ENCODE results near the gene TMTC4.

DNA sequence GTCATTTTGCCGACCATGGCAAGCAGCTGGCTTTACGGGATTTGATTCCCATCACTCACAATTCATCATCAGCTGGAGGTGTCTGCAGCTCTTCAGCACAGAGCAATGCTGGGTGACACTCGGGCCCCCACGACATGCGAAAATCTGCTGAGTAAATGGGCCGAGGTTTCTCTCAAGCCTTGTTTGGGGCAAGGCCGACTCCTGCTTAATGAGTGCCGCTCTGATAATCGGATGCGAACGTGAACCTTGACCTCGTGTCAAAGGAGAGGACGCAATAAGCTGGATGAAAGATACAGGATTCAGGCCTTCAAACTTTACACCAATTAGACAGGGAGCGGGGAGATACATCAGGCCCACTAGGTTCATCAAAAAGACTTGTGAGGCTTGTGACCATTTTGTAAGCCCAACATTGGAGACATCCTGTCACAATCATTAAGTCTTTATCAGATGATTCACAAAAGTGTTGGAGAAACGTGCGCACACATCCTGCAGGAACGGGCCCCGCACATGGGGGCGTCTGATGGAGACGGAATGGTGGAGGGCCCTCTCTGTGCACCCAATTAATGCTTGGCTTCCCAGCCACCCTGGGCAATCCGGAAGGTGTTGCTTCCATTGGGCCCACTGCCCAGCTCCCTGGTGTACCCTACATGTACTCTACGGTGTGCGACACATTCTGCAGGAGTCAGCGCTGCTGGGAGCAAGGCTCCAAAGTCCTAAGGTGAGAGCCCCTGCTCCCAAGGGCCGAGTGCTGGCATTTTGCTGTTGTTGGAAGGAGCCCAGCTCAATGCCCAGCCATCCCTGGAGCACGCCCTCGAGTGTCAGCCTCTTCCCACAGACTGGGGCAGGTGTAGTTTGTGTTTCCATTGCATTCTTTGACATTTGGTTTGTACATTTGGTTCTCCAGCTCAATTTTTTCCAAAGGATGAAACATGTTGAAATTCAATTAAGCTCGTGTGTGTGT is 64.9 kb downstream of the GGACT start:
- PRO-cap, 10 experiments = no peak in any of the 10 experiments

DNA sequence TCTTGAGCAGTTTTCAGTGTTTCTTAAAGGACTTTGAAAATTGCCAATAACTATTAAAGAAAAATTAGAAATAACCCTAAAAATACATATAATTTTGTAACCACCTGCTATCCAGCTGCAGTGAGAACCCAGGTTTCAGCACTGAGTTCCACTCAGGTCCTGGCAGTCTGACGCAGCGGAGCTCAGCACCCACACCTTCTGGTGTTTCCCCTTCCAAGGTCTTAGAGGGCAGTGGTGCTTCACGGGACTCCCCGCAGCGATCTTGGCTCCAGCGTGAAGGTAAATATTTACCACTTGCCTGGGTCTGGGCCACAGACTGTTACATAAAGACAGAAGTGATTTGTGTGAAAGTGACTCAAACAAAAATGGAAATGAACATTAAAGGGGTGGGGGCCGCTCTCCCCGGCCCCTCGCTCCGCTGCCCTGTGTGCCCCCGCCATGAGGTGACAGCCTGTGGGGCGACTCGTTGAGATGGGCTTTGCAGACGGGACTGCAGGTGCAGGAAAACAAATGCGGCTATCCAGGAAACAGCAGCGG is 55.1 kb downstream of the GGACT start:
- PRO-cap, 10 experiments = no peak in any of the 10 experiments

DNA sequence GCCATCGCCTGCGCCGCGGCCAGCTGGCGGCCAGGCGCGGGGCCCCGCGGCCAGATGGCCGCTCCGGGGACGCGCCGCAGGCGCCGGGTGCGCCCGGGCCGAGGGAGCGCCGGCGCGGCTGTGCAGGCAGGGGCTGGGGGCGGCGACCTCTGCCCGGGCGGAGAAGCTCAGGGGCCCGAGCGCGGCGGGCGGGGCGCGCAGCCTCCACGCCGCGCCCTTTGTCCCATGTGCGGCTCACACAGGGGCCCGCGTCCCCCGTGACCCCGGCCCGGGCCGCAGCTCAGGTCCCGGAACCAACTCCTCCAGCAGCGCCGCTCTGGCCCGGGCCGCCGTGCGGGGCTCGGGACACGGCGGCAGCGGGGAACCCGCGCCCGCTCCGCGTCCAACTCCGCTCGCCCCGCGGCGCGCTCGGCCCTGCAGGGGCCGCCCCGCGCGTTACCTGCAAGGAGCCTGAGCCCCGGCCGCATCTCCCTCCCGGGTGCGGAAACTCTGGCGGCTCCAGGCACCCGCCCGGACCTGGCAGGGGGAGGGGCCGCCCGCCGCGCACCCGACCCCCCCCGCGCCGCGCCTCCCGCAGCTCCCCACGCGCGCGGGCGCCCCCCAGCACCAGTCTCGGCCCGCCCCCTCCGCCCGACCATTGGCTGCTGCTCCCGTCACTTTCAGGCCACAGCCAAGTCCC is at the start of gene TMTC4:
TMTC4 (minus strand) TSS at position 491 of the 679 bp plus-strand sequence.
- PRO-cap, 10 experiments = peak in 10 of 10 experiments; most common plus-strand start position 21 of the sequence (in 1); most common minus-strand start position 518 of the sequence (in 7)

GRCh38 chr13:101453580-101454415 is 1.3 kb downstream of the ITGBL1 start:
- PRO-cap, 10 experiments = no peak in any of the 10 experiments

- PRO-cap, 10 experiments = no peak in any of the 10 experiments
These were observed 210.0 kb downstream of the FGF14 start for GRCh38 chr13:101706530-101707298.

DNA sequence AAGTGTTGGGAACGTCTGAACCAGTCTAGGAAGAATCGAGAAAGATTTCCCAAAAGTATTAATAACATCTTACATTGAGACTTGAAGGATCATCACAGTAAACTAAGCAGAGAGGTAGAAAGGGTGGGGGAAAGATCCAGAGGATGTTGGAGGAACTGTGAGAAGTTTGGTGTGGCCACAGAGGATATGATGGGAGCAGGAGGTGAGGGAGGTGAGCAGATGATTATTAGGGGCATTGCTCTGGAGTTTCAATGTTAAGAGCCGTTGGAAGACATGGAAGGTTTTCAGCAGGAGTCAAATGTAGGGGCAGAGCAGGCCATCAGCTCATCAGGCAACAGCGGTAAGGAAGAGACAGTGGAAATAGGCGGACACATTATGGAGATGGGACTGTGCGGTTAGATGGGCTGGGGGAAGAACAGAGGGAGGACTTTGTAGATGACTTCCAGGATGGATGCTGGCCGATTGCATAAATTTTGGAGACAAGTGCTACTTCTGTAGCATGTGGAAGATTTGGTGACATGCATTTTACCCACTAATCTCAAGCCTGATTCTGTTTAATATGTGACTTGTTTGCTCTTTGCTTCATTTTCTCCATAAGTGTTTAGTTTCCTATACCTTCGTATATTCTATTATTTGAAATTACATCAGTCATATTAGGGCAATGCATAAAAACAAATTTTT is 24.7 kb downstream of the TPP2 start:
- PRO-cap, 10 experiments = no peak in any of the 10 experiments

GRCh38 chr13:102823504-102823905 is 22.3 kb upstream of the ERCC5 start:
- PRO-cap, 10 experiments = peak in 1 of 10 experiments; most common minus-strand start chr13:102823659 (in 1)

DNA sequence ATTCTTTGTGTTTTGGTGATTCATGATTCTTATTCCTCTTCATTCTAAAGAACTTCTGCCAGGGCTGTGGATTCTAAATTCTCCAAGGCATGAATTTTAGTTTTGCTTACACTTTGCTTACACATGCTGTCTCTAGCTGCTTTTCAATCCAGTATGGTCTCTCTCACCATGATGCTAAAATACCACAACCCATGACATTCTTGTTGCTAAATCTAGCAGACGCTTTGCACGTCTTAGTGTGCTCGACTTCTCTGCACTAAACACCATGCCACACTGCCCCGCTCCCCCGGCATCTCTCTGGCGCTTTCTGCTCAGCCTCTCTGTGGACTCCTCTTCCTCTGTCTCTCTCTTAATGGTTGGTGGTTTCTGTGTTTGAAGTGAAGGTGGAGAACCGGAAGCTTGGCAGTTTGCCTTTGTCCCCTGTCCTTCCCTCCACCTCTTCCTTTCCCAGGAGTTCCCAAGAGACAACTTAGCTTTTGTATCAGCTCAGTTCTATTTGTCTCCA is 8.8 kb downstream of the ERCC5 start:
- PRO-cap, 10 experiments = no peak in any of the 10 experiments

- PRO-cap, 10 experiments = no peak in any of the 10 experiments
These were observed 756.0 kb upstream of the SLC10A2 start for GRCh38 chr13:103822142-103822591.

GRCh38 chr13:104822491-104822987 is 643.3 kb upstream of the DAOA start:
- PRO-cap, 10 experiments = no peak in any of the 10 experiments

GRCh38 chr13:105139354-105139714 is 326.5 kb upstream of the DAOA start:
- PRO-cap, 10 experiments = peak in 2 of 10 experiments; most common plus-strand start chr13:105139551 (in 1)

DNA sequence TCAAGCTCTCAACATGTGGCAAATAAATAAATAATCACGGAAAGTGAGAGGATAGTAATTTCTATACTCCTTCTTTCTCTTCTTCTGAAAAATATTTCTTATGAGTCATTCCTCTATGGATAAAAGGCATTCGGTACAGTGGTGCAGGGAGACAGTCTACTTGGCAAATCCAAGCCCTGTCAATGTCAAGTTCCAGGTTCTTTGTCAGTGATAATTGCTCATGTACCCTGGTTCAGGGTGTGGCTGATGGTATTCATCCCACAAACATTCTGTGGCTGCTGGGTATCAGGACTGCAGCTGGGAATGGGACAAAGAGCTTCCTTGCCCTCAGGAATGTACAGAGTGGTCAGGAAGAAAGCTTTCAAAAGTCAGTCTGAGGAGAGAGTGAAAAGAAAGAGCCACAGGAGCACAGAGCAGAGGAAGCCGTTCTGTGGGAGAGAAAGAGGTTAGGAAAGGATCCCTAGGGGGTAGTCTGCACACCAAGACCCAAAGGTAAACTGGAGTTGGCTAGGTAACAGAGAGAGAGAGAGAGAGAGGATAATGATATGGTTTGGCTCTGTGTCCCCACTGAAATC is 384.1 kb downstream of the EFNB2 start:
- PRO-cap, 10 experiments = peak in 2 of 10 experiments; most common plus-strand start position 371 of the sequence (in 1)

DNA sequence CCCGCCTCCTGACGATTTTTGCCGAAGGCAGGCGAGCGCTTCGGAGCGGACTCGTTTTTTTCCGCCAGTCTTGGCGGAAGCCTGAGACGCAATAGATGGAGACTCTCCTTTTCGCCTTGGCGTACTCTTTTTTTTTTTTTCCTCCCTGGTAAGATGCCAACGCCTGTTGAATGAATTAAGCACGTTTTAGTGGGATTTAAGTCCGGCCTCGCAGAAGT is 167 bp upstream of the ARGLU1 start:
- PRO-cap, 10 experiments = peak in 10 of 10 experiments; most common plus-strand start position 67 of the sequence (in 8)

DNA sequence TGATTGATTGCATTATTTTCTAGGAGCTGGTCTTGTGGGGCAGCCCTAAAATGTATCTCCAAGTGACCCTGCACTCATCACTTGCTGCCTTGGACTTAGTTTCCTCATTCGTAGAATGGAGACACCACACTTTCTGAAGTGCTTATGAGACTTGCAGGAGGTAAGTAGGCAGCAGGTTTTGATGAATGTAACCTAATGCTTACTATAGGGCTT is 382 bp upstream of the ARGLU1 start:
- PRO-cap, 10 experiments = no peak in any of the 10 experiments

DNA sequence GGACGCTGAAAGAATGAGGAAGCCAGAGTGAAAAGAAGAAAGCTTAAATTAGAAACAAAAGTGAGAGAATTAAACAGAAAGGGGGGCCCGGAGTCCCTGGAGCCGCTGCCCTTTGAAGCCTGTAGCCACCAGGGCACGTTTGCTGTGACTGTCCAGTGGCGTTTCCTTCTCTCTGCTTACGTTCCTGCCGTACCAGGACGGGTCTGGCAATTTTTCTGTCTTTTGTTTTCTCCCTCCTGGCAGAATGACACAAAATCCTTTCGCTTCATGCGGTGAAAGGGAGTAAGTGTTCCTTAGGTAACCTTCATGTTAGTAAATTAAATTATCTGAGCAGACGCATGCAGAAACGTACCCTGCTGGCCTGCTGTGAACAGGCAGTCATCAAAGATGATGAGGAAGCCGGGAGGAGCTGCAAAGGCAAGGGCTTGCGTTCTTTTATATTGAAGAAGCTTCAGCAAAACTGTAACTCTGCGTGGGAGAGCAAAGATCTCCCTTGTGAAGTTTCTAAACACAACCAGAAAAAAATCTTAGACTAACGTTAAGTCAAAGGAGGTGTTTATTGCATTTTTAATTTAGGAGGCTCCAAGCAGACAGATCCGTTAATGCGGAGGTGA is 299.4 kb upstream of the ARGLU1 start:
- PRO-cap, 10 experiments = no peak in any of the 10 experiments

DNA sequence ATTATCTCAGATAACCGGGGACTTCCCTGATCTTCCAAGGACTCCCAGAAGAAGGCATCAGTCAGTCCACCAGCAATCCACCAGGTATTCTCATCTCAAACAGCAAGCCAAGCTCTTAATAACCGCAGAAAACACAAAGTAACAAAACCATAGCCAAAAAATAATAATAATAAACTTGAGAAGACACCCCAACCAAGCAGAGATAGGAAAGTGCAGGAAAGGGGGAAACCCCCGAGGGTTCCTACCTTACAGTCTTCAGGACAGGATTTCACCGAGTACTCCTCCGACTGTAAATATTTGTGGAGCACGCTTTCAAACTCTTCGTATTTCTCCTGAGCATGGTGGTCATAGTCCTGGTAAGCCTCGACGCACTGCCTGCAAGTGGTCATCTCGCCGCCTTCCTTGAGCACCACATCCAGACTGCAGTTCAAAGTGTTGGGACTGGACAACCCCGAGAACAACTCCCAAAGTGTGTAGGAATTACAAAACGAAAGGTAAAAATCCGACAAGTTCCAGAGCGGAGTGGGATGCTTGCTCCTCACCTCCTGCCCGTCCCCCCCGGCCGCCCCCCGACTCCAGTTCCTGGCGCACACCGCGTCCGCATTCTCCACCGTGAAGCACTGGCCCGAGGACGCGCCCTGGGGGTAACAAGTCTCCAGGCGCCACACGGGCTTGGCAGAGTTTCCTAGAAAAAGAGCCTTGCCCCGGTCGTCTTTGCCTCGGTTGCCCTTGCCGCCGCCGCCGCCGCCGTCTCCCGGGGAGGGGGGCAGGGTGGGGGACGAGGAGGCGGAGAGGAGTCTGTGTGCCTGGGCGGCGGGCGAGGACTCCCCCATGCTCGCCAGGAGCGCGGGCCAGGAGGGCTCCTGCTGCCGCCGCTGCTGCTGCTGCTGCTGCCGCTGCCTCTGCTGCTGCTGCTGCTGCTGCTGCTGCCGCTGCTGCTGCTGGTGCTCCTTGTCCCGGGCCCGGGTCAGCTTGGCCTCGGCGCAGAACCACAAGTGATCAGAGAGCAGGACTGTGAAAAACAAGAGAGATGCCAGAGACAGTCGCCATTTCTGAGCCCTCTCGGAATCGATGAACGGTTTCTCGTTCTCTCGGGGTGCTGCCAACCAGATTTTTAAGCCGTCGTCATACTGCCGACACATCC is 1.5 kb downstream of the NALF1 start:
- PRO-cap, 10 experiments = no peak in any of the 10 experiments

DNA sequence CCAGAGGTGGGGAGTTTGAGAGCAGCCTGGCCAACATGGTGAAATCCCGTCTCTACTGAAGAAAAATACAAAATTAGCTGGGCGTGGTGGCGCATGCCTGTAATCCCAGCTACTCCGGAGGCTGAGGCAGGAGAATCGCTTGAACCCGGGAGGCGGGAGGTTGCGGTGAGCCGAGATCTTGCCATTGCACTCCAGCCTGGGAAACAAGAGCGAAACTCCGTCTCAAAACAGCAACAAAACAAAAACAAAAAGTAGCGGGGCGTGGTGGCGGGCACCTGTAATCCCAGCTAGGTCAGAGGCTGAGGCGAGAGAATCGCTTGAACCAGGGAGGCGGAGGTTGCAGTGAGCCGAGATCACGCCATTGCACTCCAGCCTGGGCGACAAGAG is 902 bp upstream of the ABHD13 start:
- PRO-cap, 10 experiments = peak in 1 of 10 experiments; most common plus-strand start position 142 of the sequence (in 1)

- PRO-cap, 10 experiments = no peak in any of the 10 experiments
These were observed 701 bp downstream of the ABHD13 start for GRCh38 chr13:108218805-108219380.

GRCh38 chr13:108243105-108243911 is 25.1 kb downstream of the ABHD13 start:
- PRO-cap, 10 experiments = no peak in any of the 10 experiments

- PRO-cap, 10 experiments = no peak in any of the 10 experiments
These were observed 328.5 kb downstream of the MYO16 start for GRCh38 chr13:108957935-108958207.